Heart right ventricle (tissue), 2 donors: ENCODE results near the genes CABP1, ACADS and ANAPC5.

GRCh38 chr12:120452627-120452946 lies 6.3 kb downstream of the GATC start:
- PRO-cap, 2 experiments: no peak in any of the 2 experiments

DNA sequence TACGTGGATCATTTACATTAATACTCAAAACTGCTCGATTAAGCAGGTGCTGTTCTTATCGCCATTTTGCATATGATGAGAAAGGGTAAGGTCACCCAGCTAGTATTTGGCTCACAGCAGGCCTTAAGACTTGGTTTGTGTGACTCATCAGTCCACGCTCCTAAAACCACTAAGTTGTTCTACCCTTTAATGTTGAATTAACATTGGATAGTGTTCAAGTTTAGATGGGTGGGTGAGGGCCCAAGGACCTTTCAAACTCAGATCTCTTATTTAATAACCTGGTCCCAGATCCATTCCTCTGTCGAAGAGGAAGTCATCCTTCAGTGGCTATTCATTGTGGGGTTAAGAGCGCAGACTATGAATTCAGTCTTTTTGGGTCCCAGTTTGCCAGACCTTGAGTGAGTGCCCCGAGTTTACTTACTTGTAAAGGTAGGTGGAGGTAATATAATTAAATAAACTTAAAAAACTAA lies 1.0 kb downstream of the RNF10 start:
- PRO-cap, 2 experiments: peak in 1 of 2 experiments; most common plus-strand start position 150 of the sequence (in 1)

DNA sequence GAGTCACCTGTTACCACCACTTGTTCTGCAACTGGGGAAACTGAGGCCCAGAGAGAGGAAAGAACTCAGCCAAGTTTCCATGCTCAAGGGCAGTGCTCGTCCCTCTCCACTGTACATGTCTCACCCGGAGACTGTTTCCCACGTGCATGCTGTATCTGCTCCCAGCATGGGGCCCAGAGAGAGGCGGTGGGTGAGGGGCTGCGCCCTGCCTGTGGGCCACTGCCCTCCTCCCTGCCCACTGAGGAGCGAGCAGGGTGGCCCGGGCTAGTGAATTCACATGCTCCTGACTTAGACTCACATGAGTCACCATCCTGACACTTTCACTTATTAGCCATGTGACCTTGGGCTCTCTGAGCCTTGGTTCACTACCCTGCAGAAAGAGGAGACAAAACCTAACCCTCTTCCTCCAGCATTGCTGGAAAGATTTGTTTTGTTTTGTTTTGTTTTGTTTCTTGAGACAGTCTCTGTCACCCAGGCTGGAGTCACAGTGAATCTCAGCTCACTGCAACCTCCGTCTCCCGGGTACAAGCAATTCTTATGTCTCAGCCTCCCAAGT lies 17.9 kb upstream of the POP5 start:
- PRO-cap, 2 experiments: no peak in any of the 2 experiments

- PRO-cap, 2 experiments: no peak in any of the 2 experiments
Measured at GRCh38 chr12:120640357-120641141, at the start of gene CABP1. CABP1 (plus strand) TSS chr12:120640626.

DNA sequence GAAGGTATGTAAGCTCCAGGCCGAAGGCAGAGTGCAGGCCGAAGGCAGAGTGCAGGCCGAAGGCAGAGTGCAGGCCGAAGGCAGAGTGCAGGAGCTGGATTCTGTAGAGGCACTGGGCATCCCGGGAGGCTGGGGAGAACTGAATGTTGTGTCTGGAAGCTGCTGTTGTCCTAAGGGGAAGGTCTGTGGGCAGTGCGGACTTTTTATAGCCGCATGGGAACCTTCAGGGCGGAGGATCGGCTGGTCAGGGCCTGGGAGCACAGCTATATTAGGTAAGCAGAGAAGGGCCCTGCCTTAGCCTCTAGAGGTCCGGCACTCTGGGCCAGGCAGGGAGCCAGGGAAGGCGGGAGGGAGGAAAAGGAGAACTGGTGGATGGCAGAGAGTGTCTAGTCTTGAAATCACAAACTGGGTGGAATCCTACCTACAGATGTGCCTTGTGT lies 14.2 kb downstream of the CABP1 start:
- PRO-cap, 2 experiments: peak in 2 of 2 experiments; most common plus-strand start position 297 of the sequence (in 1); most common minus-strand start position 172 of the sequence (in 1)

DNA sequence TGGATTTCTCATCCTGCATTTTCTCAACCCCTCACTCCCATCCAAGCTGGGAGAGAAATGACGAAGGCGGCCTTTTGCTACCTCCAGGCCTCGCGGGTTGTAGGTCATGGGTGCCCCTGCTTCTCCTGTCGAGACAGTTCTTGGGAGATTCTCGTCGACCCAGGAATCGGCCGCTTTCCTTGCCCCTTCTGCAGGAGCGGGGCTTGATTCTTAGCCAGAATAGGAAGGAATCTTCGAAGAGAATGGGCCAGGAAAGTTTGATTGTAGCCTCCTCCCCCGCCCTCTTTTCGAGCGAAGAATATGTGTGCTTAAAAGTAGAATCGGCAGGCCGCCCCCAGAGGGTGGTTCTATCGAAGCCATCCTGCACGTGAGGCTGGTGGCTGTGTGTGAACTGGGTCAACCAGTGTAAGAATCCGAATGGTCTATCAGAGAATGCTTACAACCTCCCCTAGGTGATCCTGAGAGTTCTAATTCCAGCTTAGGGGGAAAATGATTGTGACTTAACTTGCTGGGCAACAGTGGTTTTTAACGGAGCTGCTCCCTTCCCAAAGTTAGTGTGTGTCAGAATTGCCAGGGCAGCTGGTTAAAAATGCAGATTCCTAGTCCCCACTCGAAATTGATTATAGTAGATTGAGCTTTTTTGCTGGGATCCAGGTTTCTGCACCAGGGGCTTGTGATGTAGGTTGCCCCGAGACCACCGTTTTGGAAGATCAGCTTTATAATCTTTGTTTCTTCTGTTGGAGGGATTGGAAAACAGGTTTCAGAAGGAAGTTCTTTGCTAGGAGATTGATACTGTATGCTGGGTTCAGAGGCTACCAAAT lies 1.0 kb downstream of the MLEC start:
- PRO-cap, 2 experiments: peak in 1 of 2 experiments; most common plus-strand start position 345 of the sequence (in 1); most common minus-strand start position 288 of the sequence (in 1)

DNA sequence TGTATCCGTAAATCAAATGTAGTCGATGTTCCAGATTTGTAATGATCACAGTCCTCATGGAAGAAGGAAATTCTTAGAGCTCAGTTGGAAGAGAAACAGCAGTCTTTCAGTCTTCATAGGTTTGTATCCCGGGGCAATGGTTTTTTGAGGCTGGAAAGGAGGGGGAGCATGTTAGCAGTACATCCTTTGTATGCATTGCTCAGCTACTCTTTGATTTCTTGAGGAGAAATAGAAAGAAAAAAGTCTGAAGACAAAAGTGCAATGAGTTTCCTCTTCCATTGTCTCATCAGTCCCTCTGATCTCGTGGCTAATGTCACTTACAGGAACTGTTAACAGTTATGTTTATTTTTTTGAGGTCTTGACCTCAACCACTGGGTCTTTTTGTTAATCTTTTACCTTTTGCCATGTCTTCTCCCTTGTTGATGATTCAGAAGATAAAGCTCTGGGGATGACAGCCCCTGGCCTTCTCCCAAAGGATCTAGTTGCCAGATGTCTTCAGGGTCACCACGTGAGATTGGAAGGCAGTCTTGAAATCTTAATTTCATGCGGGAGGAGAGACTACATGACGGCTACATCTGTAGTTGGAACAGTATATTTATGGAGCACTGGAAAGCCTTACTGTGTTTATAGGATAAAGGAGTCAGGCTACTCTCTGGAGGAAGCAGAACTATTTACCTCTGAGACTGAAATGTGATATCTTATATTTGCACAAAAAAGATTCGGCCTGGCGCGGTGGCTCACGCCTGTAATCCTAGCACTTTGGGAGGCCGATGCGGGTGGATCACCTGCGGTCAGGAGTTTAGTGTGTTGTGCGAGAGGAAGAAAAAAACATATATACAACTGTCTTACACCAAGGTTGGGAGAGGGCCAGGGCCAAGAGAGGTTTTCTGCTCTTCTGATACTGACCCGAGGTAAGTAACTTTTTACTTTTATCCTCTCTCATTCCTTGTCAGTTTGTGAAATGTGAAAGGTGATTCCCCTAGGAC lies 5.6 kb downstream of the MLEC start:
- PRO-cap, 2 experiments: no peak in any of the 2 experiments

GRCh38 chr12:120698453-120699407 lies 11.5 kb upstream of the UNC119B start:
- PRO-cap, 2 experiments: peak in 1 of 2 experiments; most common plus-strand start chr12:120699010 (in 1); most common minus-strand start chr12:120698886 (in 1)

- PRO-cap, 2 experiments: peak in 1 of 2 experiments; most common plus-strand start chr12:120720812 (in 1)
Measured at GRCh38 chr12:120720244-120721209, 5.1 kb upstream of the ACADS start.

DNA sequence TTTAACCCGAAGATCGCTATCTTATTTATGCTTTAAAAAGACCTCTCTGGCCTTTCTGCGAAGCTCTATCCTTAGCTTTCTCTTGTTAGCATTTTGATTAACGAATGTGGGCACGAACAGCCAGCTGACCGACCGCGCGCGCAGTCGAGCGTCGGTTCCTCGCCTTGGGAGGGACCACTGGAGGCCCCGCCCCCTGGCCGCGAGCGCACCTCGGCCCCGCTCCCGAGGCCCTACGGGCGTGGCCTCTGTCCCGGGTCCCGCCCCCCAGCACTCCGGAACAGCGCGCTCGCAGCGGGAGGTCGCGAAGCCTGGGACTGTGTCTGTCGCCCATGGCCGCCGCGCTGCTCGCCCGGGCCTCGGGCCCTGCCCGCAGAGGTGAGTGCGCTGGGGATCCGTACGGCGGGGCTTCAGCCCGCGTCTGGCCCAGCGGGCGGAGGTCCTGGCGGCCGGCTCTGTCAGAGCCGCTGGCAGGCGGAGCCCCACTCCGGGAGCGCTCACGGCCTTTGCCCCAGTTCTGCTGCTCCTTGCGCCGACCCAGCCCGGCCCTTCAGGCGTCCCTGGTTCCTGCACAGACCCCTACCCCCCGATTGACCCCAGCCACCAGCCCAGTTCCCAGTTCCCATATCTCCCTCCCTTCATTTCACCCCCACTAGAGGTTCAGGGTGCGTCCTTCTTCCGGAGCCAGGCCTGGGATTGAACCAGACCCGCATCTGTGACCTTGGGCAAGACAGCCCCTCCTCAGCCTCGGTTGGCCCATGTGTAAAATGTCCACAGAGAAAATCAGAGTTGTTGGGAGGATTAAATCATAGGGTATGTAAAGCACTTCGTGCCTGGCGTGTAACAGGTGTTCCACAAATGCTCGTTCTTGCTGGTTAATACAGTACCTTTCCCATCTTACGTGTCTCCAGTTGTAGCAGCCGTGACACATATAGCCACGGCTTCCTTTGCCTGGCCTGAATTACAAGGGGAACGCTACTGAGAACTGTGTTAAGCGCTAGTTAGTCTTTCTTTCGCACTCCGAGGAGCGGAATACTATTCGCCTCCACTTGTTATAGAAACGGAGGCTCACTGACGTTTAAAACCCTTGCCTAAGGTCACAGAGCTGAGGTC lies at the start of gene ACADS:
TSS of gene ACADS (plus strand) at position 270 of the 1,110 bp plus-strand sequence.
- PRO-cap, 2 experiments: peak in 2 of 2 experiments; most common plus-strand start position 270 of the sequence (in 1); most common minus-strand start position 130 of the sequence (in 1)

- PRO-cap, 2 experiments: no peak in any of the 2 experiments
Measured at GRCh38 chr12:120845278-120845915, 58.8 kb downstream of the SPPL3 start.

- PRO-cap, 2 experiments: no peak in any of the 2 experiments
Measured at GRCh38 chr12:121033774-121034367, 5.2 kb downstream of the OASL start.

DNA sequence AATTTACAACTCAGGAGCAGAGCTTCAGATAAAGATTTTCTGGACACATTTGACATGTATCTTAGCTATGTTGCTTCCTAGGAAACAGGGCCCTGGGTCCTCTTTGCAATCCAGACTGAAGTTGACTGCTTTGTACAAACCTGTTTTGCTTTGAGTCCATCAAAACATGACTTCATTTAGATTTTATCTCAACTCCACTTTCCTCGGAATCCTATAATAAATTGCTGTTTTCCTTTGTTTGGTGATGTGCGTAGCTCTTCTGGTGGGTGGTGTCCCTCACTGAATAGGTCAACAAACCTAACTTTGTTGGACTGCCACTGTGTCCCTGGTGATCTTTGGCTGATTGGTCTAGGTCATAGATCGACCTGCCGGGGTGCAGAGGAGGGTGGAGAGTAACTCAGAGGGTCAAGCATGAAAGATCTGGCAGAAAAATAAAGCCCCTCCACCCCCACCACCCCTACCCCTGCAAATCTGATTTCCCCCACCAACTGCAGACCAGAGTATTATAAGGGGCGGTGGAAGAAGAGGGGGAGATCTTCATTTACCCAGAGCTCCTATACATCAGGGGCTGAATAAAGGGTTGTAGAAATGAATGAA lies 661 bp upstream of the P2RX7 start:
- PRO-cap, 2 experiments: no peak in any of the 2 experiments

DNA sequence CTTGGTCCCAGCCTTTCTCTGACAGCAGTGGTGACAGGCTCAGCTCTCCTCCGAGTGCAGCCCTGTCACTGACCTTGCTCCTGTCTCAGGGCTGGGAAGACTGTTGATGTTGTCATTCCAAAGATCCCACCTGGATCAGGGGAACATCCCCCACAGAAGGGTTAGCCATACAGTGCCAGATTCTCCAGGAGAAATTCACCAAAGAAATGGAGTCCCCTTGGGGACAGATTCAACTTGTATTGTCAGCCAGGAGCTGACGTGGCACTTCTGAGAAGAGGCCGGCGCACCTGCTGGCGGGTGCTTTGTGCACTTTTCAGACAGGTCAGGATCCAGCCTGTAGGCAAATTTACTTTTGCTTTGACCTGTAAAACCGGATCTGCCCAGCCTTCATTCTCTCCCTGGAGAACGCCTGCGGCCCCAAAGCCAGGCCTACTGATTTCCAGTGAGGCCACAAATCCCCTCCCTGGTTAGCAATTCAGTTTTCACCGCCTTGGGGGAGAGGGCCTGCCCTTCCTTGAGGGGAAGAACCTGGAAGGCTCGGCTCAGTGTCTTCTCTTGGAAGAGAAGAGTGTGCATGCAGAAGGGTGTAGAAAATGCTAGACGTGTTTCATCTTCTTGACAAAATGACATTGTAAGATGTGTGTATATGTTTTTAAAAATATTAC lies 17.3 kb downstream of the P2RX4 start:
- PRO-cap, 2 experiments: no peak in any of the 2 experiments

DNA sequence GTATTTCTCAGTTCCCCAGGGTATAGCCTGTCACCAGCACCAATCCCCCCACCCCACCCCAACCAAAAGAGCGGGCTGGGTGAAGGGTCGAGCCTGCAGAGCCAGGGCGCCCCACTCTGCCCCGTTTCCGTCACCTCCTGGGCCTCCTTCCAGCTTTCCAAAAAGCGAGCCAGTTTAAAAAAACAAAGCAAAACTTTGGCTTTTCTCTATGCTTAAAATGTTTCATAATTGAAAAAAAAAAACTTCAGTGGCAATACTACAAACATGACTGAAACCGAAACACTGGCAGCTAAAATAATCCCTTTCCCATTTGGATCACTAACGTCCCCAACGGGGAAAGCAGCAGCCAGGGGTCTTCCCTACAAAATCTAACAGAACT lies 7.5 kb downstream of the CAMKK2 start:
- PRO-cap, 2 experiments: no peak in any of the 2 experiments

GRCh38 chr12:121351741-121352983 lies at the start of gene ANAPC5:
ANAPC5 (minus strand) TSS chr12:121352411.
- PRO-cap, 2 experiments: peak in 2 of 2 experiments; most common plus-strand start chr12:121352590 (in 1); most common minus-strand start chr12:121352408 (in 2)

DNA sequence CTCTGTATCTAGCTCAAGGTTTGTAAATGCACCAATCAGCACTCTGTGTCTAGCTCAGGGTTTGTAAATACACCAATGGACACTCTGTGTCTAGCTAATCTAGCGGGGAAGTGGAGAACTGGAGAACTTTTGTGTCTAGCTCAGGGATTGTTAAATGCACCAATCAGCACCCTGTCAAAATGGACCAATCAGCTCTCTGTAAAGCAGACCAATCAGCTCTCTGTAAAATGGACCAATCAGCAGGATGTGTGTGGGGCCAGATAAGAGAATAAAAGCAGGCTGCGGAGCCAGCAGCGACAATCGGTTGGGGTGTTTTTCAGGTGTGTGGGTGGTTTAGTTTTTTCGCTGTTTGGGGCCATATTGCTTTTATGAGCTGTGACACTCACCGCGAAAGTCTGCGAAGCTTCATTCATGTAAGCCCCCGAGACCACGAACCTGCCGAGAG lies 22.9 kb upstream of the ANAPC5 start:
- PRO-cap, 2 experiments: no peak in any of the 2 experiments

GRCh38 chr12:121443879-121444804 lies 44.2 kb downstream of the RNF34 start:
- PRO-cap, 2 experiments: no peak in any of the 2 experiments

- PRO-cap, 2 experiments: peak in 2 of 2 experiments; most common plus-strand start chr12:121467533 (in 1); most common minus-strand start chr12:121467087 (in 2)
Measured at GRCh38 chr12:121466855-121467819, 67.2 kb downstream of the RNF34 start.

GRCh38 chr12:121579431-121579869 lies 1.4 kb downstream of the KDM2B start:
- PRO-cap, 2 experiments: peak in 1 of 2 experiments; most common plus-strand start chr12:121579822 (in 1); most common minus-strand start chr12:121579648 (in 1)